Bronchus fibroblast of lung (primary cell): ENCODE data around the genes RAB15 and PLEK2.

DNA sequence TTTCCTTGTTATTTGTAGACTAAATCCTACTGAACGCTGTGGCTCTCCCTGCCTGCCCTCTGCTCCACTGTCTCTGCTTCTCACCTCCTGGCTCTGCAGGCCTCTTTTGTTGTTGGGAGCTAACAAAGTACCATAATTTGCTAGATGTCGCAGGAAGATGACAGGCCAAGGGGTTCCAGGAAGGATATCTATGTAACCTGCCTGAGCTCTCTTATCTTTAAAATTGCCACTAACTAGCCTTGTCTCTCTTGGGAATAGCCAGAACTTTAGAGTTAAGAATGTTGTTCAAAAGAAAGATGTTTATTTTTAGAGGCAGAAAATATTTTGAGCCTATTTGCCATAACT lies 21.5 kb downstream of the SYNE2 start:
- RAMPAGE, long total RNA: no peak

- RAMPAGE, long total RNA: no peak
Observed at GRCh38 chr14:64391843-64392522, 3.8 kb downstream of the MTHFD1 start.

DNA sequence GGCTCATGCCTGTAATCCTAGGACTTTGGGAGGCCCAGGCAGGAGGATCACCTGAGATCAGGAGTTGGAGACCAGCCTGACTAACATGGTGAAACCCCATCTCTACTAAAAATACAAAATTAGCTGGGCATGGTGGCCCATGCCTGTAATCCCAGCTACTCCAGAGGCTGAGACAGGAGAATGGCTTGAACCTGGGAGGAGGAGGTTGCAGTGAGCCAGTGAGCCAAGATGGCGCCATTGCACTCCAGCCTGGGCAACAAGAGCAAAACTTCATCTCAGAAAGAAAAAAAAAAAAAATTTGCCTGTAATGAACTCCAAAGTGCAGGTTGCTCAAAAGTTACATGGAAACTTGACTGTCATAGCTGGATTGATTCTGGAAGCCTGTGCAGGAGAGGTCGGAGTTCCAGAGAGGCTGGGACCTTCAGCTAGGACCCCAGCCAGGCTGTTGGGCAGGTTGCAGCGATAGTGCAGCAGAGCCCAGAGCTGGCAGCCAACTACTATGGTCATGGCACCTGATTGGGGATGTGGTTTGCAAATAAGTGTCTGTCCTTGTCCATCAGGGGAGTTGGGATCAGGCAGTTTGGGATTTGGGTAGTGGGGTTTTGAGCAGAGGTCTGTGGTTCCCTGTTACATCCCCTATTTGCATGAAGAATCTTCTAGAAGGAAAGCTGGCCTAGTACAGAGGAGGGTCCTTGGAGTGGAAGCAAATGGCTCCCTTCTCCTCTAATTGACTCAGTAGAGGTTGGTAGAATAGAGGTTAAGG lies 5.2 kb downstream of the MTHFD1 start:
- RAMPAGE, long total RNA: no peak

- RAMPAGE, long total RNA: no peak
Observed at GRCh38 chr14:64521547-64522657, 17.3 kb downstream of the ZBTB1 start.

- RAMPAGE, long total RNA: no peak
Observed at GRCh38 chr14:64705348-64705814, 1.2 kb downstream of the PLEKHG3 start.

DNA sequence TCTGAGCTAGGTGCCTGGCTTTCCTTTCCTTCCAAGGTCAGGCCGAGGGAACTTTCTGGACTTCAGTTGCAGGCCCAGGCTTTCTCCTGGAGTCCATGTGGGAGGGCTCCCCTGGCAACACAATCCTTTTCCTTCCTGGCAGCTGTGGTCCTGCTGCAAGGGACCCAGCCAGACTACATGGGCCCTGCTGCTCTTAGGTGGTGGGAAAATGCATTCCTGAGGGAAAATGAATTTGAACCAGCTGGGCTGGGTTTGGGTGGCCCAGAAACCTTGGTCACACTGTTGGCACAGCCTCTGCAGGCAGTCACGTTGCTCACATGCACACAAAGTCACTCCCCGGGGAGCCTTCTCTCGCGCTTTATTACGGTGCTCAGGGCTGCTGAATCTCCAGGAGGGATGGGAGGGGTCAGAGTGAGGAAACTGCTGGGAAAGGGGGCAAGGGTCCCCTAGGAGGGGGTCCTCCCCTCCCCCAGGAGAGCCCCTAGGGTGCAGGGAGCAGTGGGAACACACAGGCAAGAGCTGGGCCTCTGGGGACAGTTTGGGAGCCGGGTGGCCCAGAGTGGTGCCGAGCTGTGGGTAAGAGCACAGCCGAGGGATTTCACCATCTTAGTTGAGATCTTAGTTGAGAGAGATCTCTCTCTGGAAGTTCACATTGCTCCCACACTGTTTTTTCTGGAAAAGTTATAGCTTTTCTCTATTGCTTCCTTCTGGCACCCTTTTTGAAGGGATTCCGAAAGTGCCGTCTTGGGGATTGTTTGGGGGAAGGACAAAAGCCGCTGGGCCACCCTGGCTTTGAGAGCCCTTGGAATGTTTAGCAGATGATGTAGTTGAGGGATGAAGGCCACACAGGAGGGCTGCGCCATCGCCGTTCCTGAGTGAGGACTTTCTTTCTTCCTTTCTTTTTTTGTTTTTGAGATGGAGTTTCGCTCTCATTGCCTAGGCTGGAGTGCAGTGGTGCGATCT lies 17.4 kb downstream of the PLEKHG3 start:
- RAMPAGE, long total RNA: no peak

DNA sequence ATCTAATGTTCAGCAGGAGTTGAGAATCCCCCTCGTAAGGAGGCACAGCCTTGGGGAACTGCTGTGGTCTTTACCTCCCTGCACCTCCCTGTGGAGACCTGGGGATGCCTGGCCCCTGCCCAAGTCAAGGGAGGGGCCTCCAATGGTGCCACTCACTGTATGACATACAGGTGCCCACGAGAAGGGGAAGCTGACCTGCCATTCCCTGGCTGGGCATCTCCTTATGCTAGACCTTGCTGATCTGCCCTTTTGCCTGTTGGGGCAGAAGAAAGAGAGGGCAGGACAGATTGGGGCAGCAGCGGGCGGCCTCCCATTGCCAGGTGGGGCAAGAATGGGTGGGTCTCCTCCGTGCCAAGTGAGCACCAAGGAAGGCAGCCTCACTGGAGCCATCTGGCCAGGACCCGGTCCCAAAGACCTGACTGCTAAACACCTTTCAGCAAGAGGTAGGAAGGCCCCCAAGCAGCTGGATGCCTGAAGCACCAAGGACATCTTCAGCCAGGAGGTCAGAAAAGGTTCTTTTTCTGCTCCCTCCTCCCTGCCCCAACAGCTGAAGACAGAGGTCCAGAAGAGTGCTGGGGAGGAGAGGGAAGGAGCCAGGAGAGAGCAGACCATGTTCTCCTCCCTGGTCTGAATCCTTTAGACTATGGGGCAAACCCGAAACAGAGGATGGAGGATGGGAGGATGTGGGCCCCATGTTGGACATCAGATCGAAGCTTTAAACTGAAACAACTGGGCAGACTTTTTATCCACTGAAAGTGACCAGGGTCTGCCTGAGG lies 50.5 kb downstream of the PLEKHG3 start:
- RAMPAGE, long total RNA: no peak

- RAMPAGE, long total RNA: no peak
Observed at GRCh38 chr14:64971437-64972921, at the start of gene RAB15. RAB15 (minus strand) TSS chr14:64972336.

DNA sequence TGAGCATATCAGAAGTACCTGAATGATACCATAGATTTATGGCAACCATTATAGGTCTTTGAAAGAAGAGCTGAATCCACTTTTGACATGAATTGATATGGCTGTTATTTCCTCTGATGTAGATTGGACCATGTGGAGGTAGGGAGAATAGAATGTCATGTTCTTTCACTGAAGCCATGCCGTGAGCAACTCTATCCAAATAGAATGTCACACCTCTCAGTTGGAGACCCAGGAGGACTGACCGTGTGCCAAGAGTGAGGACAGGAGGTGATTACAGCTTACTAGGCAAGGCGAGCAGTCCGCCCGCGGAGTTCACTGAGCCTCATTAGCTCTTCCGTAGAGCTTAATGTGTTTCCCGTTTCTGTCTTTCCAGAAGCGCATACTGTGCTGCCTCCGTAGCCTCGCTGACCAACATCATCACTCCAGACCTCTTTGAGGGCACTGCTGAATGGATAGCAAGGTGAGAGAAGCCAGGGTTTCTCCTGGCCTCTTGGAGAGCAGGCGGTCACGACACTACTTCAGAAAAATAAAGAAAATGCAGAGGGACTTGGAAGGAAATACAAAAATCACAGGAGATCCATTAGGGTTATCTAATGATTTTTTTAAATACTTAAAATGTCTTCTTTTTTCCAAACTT lies 45.7 kb downstream of the FNTB start:
- RAMPAGE, long total RNA: no peak

DNA sequence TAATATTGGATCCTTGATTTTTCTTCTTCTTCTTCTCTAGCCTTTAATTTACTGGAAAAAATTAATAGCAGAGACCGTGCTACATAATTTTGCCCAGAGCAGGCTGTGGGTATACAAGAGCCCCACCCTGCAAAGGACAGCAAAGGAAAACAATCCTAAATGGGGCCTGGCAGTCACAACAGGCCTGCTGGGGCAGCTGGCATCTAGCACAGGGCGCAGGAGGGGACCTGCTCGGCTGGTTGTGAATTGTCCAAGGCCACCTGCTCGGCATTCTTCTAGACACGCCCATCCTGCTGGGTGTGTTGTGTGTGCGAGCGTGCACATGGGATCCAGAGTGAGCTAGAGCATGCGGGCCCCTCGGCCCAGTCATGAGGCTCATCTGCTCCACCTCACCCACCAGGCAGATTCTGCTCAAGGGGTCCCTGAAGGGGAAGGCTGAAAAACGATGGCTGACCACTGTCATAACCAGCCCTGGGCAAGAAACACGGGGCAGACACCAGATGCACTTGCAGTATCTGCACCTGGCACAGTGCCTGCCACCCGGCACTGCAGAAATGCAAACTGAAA lies 31.9 kb downstream of the MAX start:
- RAMPAGE, long total RNA: no peak

DNA sequence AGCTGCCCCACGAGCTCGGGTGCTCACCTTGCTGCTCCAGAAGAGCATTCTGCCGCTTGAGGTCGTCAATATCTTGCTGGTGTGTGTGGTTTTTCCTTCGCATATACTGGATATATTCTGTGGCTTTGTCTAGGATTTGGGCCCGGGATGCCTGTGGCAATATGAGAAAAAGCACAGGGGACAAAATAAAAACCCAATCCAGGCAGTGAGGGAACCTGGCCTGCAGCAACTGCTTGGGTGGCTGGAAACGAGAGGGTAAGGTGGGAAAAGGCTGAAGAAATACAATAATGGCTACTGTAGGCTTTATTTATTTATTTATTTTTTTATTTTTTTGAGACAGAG lies 24.5 kb downstream of the MAX start:
- RAMPAGE, long total RNA: no peak

- RAMPAGE, long total RNA: no peak
Observed at GRCh38 chr14:65318461-65319079, 94.0 kb upstream of the FUT8 start.

DNA sequence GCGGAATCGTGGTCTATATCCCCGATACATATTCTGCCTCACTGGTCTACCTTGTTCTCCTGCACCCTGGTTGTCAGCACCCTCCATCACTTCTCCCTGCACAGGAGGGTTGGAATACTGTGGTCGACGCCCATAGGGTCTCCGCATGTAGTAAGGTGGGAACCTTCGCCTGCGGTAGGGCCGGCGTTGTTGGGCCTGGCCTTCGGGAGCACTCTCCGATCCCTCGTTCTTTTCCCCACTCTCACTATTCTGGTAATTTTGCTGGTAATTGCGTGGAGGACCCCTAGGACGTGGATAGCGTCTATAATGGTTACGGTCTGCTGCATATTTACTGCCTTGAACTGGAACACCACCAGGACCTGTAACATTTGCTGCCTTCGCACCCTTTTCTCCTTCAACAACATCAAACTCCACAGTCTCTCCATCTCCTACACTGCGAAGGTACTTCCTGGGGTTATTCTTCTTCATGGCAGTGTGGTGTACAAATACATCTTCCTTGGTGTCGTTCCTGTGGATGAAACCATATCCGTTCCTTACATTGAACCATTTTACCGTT lies 473.0 kb upstream of the CCDC196 start:
- RAMPAGE, long total RNA: no peak

- RAMPAGE, long total RNA: no peak
Observed at GRCh38 chr14:67411835-67412554, at the start of gene PLEK2. PLEK2 (minus strand) TSS chr14:67412165.

GRCh38 chr14:67464423-67464896 lies 24.1 kb downstream of the TMEM229B start:
- RAMPAGE, long total RNA: no peak

DNA sequence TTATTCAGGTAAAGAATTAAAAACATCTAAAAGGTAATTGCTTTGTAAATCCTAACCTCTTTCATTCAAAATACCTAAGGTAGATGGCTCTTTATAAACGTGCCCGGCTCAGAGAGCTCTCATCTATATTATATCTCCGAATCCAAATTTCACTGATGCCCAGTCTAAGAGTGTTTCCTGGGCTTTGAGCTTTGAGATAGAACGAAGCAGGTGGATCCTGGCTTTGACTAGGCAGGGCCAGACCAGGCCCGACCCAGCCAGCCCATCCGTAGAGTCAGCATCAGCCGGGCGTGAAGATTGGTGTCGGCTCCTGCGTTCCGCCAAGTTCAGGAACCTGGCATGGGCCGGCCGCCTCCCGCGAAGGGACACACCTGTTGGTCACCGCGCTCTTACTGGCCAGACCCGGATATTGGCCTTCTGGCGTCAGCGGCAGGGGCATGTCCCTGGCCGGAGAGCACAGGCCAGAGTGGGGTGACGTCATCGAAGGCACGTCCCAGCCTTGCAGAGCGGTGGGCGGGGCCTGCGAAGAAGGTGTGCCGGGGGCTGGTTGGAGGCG lies 366 bp upstream of the ARG2 start:
- RAMPAGE, long total RNA: no peak

GRCh38 chr14:67941508-67941806 lies 121.9 kb downstream of the RAD51B start:
- RAMPAGE, long total RNA: no peak

DNA sequence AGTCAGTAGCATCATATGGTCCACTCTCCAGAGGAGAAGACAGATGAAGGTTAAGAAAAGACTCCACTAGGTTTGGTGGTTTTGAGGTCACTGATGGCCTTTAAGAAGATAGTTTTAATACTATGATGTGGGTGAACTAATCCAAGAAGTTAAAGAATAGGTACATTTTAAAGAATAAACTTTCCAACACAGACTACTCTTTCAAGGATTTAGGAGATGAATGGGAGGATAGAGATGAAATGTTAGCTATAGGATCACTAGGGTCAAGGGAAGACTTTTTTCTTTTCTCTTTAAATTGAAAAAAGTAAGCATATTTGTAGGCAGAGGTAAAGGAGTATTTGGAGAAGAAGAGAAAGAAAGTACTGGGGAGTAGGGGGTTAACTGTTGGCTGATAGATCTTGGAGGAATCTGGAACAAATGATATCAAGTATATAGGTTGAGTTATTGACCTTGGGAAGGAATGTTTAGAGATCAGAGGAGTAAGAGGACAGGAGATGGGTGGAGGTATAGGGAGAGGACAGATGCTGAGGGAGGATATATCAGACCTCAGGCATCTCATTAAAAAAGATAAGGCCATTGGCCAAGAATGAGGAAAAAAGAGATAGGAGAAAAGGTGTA lies 135.0 kb downstream of the RAD51B start:
- RAMPAGE, long total RNA: no peak

DNA sequence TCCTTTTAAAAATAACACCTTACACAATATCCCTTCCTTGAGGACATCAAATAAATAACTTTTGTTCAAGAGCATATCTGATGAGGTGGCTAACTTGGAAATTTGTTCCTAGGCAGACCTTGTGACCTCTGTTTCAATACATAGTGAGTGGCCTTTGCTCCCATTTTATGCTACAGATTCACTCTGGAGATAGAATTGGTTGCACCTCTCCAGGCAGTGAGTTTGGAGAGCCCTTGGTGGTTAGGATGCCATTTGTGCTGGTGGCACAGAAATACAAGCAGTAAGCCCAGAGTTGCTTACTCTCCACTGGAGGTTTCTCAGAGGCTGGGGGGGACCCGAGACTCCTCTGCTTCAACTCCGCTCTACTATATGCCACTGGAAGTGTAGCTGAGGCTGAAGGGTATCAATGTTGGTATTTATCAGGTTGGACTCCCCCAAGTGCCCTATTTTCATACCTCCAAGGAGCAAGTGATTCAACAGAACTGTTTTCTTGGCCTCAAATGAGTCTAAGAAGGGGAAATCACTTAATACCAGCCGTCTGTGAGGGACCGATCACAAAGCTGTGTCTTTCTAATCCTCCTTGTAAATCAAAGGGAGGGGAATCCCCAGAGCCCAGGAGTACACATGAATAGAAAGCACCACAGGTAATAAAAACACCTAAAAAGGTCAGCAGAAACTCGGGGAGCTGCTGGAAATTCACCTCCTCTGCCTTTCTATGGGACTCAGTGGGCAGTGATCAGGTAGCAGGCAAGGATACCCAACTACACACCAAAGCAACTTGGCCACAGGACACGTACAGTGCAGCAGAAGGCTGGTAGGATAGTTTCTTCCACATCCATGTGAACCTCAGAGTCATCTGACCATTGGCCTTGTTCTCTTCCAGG lies 463.2 kb downstream of the RAD51B start:
- RAMPAGE, long total RNA: no peak

DNA sequence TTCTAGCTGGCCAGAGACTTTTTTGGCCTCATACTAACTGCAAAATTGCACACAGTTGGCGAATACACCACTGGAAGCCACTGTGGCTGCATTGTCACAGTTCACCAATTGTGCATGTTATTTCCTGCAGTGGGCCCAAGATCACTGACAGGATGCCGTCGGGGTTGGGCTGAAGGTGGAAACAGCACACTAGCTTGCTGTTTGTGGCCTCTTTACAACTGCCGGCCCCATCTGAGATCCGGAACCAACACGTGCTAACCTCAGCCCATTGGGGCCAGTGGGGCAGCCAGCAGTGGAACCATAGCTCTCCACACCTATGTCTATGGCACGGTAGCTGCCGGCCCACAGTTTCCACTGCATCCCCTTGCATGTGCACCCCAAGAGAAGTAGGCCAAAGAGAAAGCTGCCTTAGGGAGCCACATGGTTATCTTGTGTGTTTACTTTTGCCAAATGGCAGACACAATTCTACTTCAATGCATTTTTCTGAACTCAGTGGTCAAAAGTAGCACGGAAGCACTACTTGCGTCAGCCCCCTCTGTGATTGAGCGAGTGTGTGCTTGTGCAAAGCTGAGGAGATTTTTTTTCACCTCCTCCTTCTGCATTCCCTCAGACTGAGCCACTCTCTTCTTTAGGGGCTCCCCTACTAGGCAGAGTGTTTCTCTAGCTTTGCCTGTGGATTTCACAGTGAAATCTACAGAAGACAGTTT lies 464.0 kb downstream of the RAD51B start:
- RAMPAGE, long total RNA: no peak